Stomach (tissue), 7 donors: ENCODE measurements around the gene TCEA2.

GRCh38 chr20:63232313-63233058 lies 3.2 kb upstream of the BIRC7 start:
- PRO-cap, result no peak
- RAMPAGE, long total RNA, 5 experiments, result no peak in any of the 5 experiments
- RRBS, result 12% methylated on average over 2 of the region's 16 CpGs

GRCh38 chr20:63364199-63364671 lies 3.1 kb upstream of the CHRNA4 start:
- PRO-cap, result no peak
- RAMPAGE, long total RNA, 5 experiments, result no peak in any of the 5 experiments
- RRBS, result 40% methylated on average over 3 of the region's 14 CpGs

- PRO-cap, result no peak
- RAMPAGE, long total RNA, 5 experiments, result no peak in any of the 5 experiments
- RRBS, result no CpG with 5 or more reads among the region's 14 CpGs
These were observed 48.7 kb upstream of the CHRNA4 start for GRCh38 chr20:63409860-63410191.

- PRO-cap, result no peak
- RAMPAGE, long total RNA, 5 experiments, result no peak in any of the 5 experiments
- RRBS, result 84% methylated on average over 2 of the region's 29 CpGs
These were observed 24.3 kb downstream of the KCNQ2 start for GRCh38 chr20:63448101-63448635.

- PRO-cap, result no peak
- RAMPAGE, long total RNA, 5 experiments, result no peak in any of the 5 experiments
- RRBS, result 13% methylated on average over 36 of the region's 91 CpGs
These were observed 1.1 kb downstream of the KCNQ2 start for GRCh38 chr20:63471035-63472128.

- PRO-cap, result no peak
- RAMPAGE, long total RNA, 5 experiments, result no peak in any of the 5 experiments
- RRBS, result 7% methylated on average over 9 of the region's 44 CpGs
These were observed 1.2 kb downstream of the PPDPF start for GRCh38 chr20:63521457-63522419.

GRCh38 chr20:63527171-63527409 lies 6.5 kb downstream of the PPDPF start:
- PRO-cap, result no peak
- RAMPAGE, long total RNA, 5 experiments, result start-site peak on the minus strand in 1 of 5 experiments, at chr20:63527187-63527468 at its widest, 11 reads per replicate
- RRBS, result no CpG with 5 or more reads among the region's 6 CpGs

DNA sequence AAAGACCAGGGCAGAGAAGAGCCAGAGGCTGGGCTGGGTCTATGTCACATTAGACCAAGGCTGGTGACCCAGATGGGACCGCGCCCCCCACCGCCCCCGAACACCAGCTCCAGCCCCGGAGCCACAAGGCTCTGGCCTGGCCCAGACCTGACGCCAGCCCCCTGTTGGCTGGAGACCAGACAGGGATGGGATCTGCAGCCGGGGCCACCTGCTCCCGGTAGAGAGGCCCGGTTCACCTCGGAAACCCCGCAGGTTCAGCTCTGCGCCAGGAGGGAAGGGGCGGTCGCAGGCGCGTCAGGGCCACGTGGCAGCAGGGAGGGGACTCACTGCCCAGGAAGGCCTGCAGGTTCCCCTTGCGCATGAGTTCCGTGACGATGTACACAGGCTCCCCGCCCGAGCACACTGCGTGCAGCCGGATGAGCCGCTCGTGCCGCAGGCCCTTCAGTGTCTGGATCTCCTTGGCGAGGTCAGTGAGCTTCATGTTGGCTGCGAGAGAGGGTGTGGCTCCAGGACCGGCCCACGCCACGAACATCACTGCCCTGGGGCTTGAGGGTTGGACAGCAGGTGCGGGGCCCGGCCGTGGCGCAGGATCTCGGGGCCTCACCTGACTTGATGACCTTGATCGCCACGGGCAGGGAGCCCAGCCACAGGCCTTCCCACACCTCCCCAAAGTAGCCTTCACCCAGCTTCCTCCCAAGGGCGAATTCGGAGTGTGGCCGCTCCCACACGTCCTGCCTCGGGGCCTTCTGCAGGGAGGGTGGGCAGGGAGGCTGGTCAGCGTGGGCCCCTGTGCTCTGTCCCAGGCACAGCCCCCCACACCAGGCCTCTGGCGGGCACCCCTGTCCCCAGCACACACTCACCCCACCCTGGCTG lies 4.9 kb upstream of the PTK6 start:
- PRO-cap, result bidirectional peak, plus-strand start at position 405 of the sequence, minus-strand start at position 245 of the sequence
- RAMPAGE, long total RNA, 5 experiments, result no peak in any of the 5 experiments
- RRBS, result 21% methylated on average over 12 of the region's 46 CpGs

DNA sequence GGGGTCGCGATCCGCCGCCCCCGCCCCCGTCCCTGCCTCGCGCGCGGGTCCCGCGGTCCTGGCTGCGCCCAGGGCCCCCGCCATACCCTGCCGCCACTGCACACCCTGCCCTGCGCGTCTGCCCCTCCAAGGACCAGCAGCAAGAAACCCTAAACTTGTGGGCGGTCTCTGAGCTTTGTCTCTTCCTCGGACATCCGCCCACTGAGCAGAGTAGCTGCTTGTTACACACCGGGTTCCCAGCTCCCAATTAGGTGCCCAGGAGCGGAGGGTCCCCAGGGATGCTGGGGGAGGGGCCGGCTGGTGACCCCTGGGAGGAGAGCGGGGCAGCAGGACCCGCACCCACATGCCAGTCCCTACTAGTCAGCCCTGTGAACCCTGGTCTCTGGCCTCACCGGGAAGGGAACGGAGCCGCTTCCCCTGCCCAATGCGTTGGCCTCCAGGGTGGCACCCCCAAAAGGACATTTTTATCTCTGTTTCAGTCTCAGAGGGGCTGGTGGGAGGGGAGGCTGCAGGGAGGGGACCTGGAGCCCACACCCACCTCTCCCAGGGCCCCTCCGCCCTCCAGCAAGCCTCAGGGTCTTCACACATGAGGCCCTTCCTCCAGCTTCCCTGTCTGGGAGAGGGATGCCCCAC lies 10.6 kb downstream of the STMN3 start:
- PRO-cap, result unidirectional peak, minus-strand start at position 120 of the sequence
- RAMPAGE, long total RNA, 5 experiments, result no peak in any of the 5 experiments
- RRBS, result 22% methylated on average over 5 of the region's 30 CpGs

DNA sequence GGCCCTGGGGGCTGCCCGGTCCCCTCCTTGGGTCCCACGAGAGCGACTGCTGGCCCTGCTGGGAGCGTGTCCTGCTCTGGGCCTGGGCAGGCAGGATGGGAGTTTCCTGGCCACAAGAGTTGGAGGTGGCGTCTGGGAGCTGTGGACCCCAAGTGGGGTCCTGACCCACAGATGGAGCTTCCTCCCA lies 7.3 kb upstream of the TNFRSF6B start:
- PRO-cap, result no peak
- RAMPAGE, long total RNA, 5 experiments, result no peak in any of the 5 experiments
- RRBS, result 91% methylated on average over 1 of the region's 5 CpGs

DNA sequence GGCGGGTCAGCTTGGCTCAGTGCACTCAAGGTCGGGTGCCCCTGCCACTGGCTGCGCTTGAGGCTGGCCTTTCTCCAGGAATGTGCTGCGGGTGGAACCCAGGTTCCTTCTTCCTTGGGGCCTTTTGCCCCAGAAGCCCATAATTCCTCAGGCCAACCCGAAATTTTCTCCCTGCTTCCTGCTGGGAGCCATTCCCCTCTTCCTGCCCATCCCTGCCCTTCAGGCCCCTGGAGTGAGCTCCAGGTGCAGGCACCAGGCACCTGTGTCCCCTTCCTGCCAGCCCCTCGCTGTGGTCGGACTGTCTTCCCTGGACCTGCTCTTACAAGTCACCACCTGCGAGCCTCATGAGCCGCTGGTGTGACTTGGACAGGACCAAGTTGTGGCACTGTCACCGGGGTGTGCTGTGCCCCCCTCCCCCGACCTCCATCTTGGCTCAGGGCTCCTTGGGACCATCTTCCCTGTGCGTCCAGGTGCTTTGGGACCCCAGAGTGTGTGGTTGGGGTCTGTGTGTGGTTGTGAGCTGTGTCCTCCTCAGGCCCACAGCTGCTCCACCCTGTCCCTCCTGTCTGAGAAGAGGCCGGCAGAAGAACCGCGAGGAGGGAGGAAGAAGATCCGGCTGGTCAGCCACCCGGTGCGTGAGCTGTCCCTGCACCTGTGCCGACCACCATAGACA lies 5.1 kb upstream of the TNFRSF6B start:
- PRO-cap, result no peak
- RAMPAGE, long total RNA, 5 experiments, result start-site peak on the plus strand in 1 of 5 experiments, centred at position 482 of the sequence, 10 reads per replicate
- RRBS, result no CpG with 5 or more reads among the region's 19 CpGs

DNA sequence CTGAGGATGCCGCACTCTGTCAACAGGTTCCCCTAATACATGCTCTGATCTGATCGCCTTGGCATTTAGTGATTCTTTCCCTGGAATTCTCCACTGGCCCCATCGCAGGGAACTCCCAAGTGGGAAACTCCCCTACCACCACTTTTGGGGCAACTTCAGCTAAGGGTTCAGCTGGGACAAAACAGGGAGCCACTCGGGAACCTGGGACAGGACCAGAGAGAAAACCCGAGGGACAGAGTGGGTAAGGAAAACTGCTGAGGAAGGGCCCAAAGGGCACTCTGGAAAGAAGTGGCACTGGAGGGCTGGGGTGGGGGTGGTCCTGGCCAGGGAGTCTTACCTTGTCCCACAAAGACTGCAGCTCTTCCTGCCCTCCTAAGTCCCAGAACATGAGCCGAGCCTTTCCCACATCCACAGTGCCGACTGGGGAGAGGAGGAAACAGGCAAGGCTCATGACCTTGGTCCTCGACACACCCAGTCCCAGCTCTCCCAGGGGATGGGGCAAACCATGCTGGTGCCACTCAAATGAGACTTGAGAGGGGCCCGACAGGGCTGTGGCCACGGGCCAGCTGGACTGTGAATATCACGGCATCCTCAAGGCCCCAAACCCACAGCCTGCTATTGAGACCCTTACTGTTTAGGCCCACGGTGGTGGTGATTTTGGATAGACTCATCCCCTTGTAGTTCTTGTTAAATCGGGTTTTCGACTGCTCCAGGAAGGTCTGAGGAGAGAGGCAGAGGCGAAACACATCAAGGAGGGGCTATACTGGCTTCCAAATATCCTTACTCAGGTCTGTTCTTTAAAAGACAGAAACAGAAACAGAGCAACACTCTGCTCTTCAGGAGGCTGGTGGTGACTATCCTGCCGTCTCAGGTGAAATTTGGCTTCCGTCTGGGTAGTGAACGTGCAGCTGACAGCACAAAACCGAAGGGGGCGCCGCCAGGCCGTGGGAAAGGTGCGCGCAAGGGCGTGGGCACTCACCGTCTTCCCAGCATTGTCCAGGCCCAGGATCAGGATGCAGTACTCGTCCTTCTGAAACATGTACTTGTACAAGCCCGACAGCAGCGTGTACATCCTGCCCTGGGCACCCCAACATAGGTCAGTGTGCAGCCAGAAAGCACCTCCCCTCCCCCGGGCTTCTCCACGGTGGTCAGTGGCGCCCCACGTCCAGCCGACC lies 1.4 kb downstream of the ARFRP1 start:
- PRO-cap, result no peak
- RAMPAGE, long total RNA, 5 experiments, result start-site peak on the minus strand in 3 of 5 experiments, centred at positions 379 to 728 of the sequence, 9 to 29 reads per replicate
- RRBS, result no CpG with 5 or more reads among the region's 34 CpGs

DNA sequence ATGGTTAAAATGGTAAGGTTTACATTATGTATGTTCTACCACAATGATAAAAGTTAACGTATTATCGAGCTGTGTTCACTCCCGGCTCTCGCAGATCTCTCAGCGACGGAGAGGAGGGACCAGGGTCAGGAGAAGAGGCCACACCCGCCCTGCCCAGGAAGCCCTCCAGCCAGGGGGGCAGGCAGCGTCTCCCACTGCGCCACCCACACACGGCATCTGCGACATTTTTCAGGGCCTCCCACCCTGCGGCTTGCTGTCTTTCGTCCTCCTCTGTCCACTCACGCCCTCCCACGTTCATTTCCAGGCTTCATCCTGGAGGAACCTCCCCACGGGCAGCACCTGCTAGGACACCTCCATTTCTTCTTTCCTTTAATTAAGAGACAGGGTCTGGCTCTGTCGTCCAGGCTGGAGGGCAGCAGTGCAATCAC lies 43.3 kb downstream of the ZBTB46 start:
- PRO-cap, result no peak
- RAMPAGE, long total RNA, 5 experiments, result no peak in any of the 5 experiments
- RRBS, result no CpG with 5 or more reads among the region's 17 CpGs

DNA sequence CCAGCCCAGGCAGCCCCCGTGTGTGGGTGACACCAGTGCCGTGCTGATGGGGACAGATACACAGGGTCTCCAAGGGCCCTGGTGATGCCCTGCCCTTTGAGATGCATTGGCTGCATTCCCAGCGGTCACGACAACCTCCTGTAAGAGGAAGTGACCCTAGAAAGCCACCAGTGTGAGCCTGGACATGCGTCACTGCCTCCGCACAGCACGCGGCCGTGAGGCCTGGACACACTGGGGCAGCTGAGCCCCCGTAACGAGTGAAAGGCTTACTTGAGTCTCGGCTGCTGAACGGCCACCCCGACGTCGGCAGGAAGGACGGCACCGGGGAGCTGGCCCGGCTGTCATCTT lies 41.5 kb downstream of the ZBTB46 start:
- PRO-cap, result unidirectional peak, plus-strand start at position 269 of the sequence
- RAMPAGE, long total RNA, 5 experiments, result no peak in any of the 5 experiments
- RRBS, result no CpG with 5 or more reads among the region's 19 CpGs

DNA sequence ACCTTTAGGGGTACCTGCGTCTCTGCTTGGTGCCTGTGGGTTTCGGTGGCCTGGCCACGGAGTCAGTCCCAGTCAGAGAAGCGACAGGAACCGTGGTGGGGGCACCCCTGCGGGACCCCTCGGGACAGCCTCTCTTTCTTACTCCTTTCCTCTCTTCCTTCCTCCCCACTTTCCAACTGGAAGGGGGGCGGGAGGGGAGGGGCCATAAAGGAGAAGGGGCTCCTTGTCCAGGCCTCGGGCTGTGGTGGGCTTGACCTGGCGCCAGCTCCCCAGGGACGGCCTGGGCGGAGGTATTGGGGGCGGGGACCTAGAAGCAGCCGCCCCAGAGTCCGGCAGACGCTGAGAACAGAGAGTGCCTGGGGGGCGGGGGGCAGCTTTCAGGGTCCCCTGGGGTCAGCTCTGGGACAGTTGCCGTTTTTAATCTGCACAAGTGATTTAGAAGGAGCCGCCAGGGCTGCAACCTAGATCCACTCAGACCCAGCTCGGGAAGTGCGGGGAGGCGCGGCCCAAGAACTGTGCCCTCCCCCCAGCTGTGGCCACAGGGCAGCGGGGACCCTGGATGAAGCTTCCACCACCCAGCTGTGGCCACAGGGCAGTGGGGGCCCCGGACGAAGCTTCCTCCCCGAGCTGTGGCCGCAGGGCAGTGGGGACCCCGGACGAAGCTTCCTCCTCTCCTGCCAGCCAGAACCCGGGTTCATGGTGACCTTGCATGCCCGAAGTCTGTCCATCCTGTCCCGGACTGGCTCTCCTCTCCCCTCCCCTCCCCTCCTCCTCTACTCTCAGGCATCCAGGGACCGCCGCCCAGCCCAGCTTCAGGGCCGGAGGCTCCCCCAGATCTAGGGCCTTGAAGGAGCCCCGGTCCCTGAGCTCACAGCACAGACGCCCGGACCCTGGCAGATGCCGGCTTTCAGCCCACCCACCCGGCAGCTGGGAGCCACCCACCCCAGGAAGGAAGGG lies 6.3 kb upstream of the ABHD16B start:
- PRO-cap, result unidirectional peak, minus-strand start at position 238 of the sequence
- RAMPAGE, long total RNA, 5 experiments, result no peak in any of the 5 experiments
- RRBS, result 22% methylated on average over 14 of the region's 41 CpGs

DNA sequence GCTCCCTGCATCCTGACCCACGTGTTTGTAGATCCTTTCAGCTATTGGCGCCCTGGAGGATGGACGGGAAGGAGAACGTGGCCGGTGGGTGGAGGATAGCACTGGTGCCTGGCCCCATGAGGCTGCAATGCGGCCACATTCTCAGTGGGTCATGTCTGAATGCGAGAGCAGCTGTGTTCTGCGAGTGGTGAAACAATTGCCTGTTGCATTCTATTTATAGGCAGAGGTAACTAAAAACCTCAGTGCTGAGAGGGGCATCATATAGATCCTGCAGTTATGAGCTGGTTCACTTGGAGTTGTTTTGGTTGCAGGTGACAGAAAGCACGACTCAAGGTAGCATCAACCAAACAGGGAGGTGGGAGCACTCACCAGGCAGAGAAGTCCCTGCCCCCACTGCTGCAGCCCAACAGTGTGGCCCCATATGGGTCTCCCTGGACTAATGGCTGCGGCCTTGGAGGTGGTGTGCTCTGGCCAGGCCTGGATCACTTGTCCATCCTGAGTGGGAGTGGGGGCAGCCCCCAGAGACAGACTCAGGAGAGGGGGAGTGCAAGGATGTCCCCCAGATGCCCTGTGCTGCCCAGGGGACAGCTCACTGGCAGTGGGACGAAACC lies 13.2 kb downstream of the TPD52L2 start:
- PRO-cap, result no peak
- RAMPAGE, long total RNA, 5 experiments, result no peak in any of the 5 experiments
- RRBS, result no CpG with 5 or more reads among the region's 11 CpGs

- PRO-cap, result no peak
- RAMPAGE, long total RNA, 5 experiments, result no peak in any of the 5 experiments
- RRBS, result 97% methylated on average over 7 of the region's 53 CpGs
These were observed 15.9 kb downstream of the UCKL1 start for GRCh38 chr20:63940129-63940913.

DNA sequence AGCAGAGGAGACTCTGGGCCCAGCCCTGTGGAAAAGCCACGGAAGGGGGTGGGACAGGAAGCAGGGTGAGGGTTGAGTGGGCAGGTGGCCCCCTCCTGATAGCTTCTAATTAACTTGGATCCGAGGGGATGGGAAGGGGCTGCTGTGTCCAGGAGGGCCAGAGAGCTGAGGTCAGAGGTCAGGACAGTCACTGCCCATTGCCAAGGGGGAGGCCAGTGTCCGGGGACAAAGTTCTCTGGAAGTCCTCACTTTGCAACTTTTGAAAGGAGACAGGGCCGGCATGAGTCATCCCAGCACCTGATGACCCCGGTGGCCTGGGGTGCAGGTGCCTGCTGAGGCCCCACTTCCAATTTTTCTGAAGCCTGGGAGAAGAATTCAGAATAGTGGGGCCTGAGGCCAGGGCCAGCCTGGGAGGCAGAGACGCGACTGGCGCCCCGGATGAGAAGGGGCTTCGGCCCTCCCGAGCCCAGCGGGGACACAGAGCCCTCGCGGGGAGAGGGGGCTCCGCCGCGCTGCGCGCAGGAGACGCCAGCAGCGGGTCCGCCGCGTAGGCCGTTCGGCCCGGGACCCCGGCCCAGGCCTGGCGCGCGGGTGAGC lies 752 bp downstream of the ZNF512B start:
- PRO-cap, result no peak
- RAMPAGE, long total RNA, 5 experiments, result start-site peak on the minus strand in 2 of 5 experiments, centred at positions 359 to 378 of the sequence, 5 to 11 reads per replicate
- RRBS, result 4% methylated on average over 19 of the region's 31 CpGs

DNA sequence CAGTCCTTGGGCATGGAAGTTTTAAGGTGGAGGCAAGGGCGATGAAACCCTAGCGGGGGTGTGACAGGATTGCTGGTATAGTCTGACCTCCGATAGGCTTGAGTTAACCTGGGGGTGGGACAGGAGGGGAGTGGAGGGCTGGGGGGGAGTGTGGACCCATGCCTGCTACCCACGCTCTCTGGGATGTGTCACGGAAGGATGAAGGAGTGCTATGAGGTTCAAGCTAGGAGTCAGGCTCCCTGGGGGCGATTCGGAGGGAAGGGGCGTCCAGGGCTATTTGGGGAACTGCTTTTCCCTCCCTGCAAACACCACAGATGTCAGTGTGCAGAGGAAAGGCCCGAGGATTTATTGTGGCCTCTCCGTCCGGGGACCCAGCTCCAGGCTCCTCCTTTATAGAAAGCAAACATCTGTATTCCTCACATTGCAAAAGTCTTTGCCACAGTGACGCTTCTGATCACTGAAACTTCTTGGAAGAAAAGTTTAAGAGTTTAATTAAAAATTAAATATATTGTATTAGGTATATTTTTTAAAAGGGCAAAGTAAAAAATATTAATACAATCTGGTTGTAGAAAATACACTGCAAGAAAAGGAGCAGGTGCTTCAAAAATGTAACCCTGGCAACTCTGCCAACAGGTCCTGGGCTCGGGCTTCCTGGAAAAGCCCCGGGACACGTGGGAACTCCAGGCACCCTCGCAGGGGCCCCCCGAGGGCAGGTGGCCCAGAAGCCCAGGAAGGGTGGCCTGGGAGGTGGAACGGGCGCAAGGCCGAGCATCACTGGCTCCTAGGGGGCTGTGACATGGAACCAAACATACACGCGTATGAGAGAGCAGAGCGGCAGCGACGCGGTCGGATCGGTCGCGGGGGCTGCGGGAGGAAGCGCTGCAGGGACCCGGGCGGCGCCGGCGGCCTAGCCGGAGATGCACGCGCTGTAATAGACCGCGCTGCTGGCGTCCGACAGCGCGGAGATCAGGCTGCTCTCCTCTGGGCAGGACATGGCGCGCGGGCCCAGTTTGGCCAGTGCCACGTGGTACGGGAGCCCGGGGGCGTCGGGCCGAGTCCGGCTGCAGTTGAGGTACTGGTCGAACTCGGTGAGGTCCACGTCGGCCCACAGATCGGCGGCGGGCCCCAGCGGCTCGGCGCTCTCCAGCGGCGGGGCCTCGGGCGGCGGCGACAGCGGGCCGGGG lies 1.8 kb downstream of the SOX18 start:
- PRO-cap, result no peak
- RAMPAGE, long total RNA, 5 experiments, result no peak in any of the 5 experiments
- RRBS, result 11% methylated on average over 19 of the region's 74 CpGs

GRCh38 chr20:64062813-64063473 lies at the start of gene TCEA2:
Gene TCEA2 (plus strand): TSS chr20:64063198.
- PRO-cap, result bidirectional peak, plus-strand start at chr20:64063144, minus-strand start at chr20:64062953; unidirectional peak, plus-strand start at chr20:64063361
- RAMPAGE, long total RNA, 5 experiments, result start-site peak on the plus strand in 2 of 5 experiments, at chr20:64063220-64063564 at its widest, 17 to 22 reads per replicate
- RRBS, result 4% methylated on average over 41 of the region's 83 CpGs